Bronchus fibroblast of lung (primary cell): ENCODE measurements around the genes CNNM4 and SEMA4C.

DNA sequence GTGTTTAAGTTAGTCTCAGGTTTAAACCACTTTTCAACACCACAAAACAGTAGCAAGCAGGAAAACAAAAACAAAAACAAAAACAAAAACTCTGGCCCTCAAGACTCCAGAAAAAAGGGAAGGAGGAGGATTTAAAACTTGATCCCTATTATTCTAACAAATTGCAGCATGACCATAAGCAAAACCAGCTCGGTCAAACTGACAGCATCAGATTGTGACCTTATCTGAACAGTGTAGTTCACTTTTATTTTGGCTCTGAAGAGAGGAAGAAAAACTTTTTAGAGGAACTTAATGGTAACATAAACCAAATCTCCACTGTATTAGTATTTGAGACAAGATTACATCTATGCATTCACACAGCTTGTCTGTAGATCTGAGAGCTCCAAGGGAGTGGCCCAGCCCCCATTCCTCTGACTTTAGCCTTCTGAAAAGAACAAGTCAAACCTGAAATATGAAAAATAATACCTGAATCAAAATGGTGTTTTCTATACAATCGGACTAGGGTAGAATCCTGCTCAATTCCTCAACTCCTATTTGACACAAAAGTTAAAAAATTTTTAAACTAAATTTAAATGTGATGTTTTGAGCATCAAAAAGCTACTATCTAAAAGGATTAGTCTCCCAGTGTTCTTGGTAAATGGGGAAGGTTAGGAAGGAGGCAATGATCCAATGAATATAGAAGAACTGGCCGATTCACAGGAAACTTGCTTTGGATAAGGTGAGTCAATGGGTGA is 23.1 kb downstream of the STARD7 start:
- RAMPAGE, long total RNA = no peak

DNA sequence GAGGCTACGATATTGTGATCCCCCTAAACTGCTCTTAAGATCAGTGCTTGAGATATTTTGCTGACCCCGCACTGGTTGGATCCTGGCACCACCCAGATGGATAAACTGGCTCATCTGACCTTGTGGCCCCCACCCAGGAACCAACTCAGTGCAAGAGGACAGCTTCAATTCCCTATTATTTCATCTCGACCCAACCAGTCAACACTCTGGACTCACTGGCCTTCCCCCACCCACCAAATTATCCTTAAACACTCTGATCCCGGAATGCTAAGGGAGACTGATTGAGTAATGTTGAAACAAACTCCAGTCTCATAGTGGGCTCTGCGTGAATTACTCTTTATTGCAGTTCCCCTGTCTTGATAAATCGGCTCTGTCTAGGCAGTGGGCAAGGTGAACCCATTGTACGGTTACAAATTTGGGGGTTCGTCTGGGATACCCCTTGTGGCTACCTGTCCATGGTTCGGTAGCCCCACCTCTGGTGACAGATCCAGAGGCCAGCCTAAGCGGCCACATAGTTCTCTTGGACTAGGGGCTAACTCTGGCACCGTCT is 932 bp upstream of the STARD7 start:
- RAMPAGE, long total RNA = no peak

DNA sequence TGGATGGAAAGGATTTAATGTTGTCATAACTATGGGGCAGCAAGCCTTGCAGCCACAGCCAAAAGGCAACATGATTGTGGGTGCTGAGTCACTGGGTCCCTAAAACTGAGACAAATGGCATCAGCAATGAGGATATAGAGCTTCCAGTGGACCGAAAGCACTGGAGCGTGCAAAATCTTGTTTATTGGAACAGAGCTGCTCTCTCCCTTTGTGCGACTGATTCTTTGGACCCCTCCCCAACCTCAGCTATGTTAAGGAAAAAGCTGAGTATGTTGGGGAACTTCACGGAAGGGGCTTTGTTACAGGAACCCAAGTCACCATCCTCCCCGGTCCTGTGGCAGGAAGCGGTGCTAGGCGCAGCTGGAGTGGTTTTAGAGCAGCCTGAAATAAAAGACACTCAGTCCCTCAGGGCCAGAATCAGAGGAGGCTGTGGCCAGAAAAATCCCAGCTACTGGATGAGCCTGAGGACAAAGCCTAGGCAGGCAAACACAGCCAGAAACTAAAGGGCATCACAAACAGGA is 9.5 kb upstream of the ITPRIPL1 start:
- RAMPAGE, long total RNA = no peak

- RAMPAGE, long total RNA = no peak
Measured at GRCh38 chr2:96326015-96326409, 895 bp downstream of the ITPRIPL1 start.

GRCh38 chr2:96552836-96553418 is 16.4 kb downstream of the ARID5A start:
- RAMPAGE, long total RNA = no peak

DNA sequence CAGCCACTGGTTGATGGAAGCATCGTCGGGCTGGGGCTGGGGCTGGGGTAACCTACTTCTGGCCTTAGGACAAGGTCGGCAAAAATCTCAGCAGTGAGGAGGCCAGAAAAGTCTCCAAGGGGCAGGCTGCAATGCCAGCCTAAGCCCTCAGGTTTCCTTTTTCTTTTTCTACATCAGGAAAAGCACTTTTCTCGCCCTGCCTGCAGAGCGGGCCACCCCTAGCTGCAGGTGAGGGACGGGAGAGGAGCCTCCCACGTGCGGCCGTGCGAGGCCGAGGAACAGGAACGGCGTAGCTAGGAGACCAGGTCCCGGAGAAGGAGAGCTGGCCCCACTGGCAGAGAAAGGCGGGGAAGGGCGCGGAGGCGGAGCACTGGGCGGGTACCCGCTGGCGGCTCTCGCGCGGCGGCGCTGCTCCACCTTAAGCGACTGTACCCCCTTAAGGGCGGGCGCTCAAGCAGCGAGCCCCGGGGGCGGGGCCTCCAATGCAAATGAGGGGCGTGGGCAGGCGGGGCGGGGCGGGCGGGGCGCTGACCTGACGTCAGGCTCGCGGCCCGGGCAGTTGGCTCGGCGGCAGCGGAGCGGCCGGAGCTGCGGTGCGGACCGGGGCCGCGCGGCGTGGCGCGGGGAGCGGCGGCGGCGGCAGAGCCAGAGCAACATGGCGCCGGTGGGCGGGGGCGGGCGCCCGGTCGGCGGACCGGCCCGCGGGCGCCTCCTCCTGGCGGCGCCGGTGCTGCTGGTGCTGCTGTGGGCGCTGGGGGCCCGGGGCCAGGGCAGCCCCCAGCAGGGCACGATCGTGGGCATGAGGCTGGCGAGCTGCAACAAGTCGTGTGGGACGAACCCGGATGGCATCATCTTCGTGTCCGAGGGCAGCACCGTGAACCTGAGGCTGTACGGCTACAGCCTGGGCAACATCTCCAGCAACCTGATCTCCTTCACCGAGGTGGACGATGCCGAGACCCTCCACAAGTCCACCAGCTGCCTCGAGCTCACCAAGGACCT is at the start of gene CNNM4:
CNNM4 (plus strand) TSS at position 558 of the 999 bp plus-strand sequence.
- RAMPAGE, long total RNA = no peak

GRCh38 chr2:96806368-96807453 is 9.4 kb upstream of the CNNM3 start:
- RAMPAGE, long total RNA = no peak

GRCh38 chr2:96809376-96810448 is 6.4 kb upstream of the CNNM3 start:
- RAMPAGE, long total RNA = no peak

DNA sequence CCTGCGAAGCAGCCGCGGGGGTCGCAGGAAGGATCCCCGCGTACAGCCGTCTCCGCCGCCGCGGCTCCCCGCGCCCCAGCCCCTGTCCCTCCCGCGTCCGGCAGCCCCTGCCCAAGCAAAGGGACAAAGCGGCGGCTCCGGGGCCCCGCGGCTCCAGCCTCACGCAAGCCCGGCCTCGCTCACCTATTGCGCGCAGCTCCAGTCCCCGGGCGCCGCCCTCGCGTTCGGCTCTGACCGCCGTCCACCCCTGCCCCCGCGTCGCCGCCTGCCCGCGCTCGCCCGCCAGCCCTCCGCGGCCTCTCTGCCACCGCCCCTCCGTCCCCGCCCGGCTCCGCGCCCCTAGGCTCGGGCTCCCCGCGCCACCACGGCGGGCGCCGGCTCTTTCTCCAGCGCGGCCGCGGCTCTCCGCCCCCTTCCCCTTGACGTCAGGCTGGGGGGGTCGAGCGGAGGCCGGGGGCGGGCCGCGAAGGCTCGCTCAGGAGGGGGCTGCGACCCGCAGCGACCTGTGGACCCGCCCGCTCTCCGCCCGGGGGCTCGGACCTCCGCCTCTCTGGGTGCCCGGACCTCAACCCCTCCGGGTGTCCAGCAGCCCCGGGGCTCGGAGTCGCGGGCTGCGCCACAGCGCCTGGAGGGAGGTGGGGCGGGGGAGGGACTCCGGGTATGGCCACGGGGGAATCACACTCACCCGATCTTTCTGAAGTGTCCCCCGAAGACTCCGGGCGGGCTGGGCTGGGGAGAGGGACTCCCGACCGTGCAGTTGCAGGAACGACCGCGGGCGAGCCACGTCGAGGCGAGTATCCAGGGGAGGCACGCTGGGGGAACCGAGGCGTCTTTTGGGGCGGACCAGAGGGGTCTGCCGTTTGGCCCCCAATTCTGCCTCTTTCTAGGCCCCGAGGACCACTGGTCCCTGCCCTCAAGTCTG is at the start of gene SEMA4C:
SEMA4C (minus strand) TSS at position 388 of the 922 bp plus-strand sequence.
- RAMPAGE, long total RNA = no peak

DNA sequence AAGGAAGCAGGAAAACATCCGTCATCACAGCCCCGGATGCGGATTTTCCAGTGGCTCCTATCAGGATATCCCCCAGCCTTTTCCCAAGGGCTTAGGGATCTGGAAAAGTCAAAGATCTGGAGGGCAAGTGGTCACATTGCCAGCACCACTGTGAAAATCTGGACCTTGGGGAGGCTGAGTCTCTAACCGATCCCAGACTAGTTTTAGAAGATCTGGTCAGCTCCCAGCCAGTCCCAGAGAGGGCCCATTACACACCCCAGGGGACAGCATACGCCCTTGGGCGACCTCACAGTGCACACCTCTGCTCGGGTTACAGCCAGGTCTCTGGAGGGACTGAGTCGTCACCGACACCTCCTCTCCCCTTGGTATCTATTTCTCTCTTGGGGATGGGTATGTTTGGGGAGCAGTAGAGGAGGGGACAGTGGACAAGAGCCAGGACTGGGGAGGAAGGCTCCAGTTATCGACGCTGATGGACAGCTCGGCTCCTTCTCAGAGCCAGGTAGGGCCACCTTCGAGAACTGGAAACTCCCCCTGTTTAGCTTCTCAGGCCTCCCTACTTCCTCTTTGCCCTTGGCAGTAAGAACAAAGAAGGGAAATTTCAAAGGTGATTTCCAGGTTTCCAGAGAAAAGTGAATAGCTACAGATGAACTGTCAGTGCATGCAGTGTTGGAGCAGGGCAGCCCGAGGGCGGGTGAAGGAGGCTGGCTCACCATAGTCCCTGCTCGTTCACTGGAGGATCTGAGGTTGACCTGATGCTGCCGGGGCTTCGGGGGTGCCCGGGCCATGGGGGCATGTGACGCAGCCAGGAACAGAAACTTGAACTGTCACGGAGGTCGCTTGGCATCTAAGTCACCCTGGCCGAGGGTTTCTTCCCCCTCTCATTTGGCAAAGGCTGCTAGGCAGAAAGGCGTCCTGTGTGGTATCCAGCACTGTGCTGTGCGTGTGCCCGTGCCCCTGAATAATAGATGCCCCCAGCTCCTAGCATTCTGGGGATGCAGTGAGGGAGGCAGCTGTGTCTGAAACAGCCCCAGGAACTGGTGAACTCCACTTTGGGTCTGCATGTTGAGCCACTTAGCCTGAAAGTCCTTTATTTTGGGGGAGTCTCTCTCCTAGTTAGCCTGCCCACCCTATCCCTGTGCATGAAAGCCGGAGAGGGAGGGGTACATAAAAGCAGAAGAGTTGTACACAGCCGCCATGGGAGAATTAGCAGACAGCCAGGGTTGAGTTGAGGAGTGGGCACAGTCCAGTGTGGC is 4.5 kb upstream of the SEMA4C start:
- RAMPAGE, long total RNA = no peak

- RAMPAGE, long total RNA = no peak
Measured at GRCh38 chr2:96885655-96886937, 16.2 kb upstream of the SEMA4C start.

DNA sequence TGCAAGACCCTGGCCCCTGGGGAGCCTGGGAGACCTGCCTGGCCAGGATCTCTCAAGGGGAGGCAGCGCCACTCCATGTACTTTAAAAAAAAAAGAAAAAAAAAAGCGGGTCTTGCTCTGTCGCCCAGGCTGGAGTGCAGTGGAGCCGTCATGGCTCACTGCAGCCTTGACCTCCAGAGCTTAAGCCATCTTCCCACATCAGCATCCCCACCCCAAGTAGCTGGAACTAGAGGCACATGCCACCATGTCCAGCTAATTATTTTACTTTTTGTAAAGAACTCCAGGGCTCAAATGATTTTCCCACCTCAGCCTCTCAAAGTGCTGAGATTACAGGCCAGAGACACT is 29.6 kb upstream of the SEMA4C start:
- RAMPAGE, long total RNA = no peak

GRCh38 chr2:96950006-96950801 is 36.2 kb downstream of the FAM178B start:
- RAMPAGE, long total RNA = no peak

GRCh38 chr2:96952051-96952586 is 34.3 kb downstream of the FAM178B start:
- RAMPAGE, long total RNA = no peak

DNA sequence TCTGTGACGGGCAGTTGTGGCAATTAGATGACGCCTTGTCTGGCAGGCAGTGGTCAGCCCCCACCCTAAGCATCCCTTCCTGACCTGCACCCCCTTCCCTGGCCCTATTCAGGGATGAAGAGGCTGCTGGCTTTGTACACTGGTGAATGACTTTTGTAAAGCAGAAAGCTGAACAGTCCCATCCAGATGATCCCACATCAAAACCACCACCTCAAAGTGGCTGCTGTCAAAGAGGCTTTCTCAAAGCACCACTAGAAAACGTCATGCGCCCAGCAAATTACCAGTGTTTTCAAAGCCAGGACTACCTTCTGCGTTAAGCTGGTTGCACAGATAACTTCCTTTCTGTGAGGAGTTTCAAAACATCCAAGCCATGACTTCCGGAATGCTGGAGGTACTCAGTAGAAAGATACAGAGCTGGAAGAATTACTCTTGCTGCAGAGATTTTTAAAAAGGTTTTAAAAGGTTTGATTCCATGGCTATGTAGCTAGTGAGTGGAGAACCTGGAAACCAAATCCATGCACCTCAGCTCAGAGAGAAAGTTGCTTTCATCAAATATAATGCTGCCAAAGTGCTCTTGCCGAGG is 23.5 kb downstream of the FAM178B start:
- RAMPAGE, long total RNA = no peak

DNA sequence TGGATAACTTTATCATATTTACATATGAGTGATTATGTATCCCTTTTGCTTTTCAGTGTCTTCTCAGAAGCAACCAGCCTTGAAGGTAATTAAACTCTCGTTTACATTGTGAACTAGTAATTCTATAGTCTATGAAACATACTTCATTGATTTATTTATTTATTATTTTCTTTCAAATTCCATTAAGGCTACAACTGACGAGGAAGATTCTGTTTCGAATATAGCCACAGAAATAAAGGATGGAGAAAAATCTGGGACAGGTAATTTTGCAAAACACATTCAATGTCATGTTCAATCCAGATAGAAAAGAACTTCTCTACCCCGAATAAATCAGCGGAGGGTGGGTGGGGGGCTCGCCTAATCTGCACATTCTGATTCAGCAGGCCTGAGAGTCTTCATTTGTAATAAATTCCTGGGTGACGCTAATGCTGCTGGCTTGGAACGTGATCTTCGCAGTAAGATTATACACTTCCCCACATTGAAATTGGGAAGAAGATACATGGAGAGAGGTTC is 76.1 kb downstream of the ANKRD36 start:
- RAMPAGE, long total RNA = no peak

- RAMPAGE, long total RNA = no peak
Measured at GRCh38 chr2:97539946-97540756, 49.5 kb downstream of the ANKRD36B start.

DNA sequence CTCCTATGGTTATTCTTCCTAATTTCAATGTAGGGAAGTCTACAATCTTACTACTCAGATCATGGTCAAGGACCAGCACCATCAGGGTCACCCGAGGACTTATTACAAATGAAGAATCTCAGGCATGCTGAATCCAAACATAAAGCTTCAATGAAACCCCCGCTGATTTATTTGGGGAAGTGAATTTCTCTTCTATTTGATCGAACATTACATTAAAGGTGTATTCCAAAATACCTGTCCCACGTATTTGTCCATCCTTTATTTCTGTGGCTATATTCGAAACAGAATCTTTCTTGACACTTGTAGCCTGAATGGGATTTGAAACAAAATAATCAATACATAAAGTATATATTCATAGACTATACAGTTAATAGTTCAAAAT is 48.0 kb downstream of the ANKRD36B start:
- RAMPAGE, long total RNA = no peak

DNA sequence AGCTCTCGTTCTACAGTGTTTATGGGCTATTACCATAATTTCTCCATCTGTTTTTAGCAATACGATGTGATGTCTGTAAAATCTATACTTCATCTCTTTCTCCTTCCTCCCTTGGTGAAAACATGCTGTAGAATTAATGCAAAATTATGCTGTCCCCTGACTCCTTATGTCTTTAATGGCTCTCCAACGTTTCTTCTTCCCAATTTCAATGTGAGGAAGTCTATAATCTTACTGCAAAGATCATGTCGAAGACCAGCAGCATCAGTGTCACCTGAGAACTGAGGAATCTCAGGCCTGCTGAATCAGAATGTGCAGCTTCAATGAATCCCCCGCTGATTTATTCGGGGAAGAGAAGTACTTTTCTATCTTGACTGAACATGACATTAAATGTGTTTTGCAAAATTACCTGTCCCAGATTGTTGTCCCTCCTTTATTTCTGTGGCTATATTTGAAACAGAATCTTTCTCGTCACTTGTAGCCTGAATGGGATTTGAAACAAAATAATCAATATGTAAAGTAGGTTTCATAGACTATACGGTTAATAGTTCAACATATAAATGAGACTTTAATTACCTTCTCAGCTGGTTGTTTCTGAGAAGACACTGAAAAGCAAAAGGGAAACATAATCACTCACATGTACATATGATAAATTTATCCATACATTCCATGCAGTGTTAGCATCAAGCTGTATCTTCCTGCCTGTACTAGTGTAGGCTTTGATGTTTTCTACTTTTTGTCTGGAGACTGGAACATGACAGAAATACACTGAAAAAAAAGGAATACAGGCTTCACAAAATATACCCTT is 31.1 kb downstream of the ANKRD36B start:
- RAMPAGE, long total RNA = no peak

GRCh38 chr2:97732884-97733545 is 19.6 kb downstream of the ZAP70 start:
- RAMPAGE, long total RNA = no peak